AG09309 (cell line): ENCODE results near the genes H3C1 and H2AC7.

DNA sequence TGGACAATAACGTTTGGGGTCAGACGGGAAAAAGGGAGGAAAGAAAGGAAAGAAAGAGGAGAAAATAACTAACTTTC, 227 bp downstream of the C6orf62 start:
- RRBS: no CpG with 5 or more reads among the region's 2 CpGs

- RRBS: no CpG with 5 or more reads among the region's 5 CpGs
These were observed 9.3 kb downstream of the RIPOR2 start for GRCh38 chr6:24926361-24926941.

DNA sequence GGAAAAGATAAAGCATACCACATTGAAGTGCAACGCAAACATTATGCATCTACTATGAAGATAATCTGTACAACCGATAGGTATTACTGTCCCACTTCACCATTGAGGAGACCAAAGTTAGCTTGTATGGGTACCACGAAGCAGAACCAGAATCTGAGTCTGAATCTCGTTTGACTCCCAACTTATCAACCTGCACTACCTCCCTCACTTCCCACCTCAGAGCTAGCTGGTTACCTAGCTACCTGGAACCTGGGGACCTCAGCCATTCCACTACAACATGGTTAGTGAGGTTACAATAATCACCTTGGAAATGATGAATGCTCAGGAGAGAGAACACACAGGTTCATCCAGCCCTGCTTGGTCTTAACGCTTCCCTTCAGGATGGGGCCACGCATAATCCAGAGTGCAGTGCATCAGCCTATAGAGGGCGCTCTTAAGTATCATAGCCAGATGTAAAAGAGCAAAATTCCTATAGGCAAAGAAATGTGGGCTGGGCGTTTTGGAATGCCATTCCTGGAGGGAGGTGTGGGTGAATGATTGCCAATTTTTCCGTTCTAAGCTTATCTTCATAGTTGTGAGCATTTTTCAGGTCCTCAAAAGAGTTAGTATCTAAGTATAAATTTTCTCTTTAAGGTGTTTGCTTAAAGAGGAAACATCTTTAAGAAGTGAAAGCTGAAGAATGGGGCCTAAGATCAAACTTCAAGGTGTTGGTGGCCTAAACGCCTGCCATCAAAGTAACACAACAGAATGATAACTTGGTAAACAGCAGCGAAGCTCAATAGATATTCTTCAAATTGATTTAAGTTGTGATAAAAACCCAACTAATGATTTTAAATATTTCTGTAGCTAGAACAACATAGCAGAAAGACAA, 1.9 kb downstream of the RIPOR2 start:
- RRBS: no CpG with 5 or more reads among the region's 11 CpGs

- RRBS: no CpG with 5 or more reads among the region's 21 CpGs
These were observed 91.4 kb upstream of the RIPOR2 start for GRCh38 chr6:25027003-25027622.

GRCh38 chr6:25050068-25050981, 114.6 kb upstream of the RIPOR2 start:
- RRBS: no CpG with 5 or more reads among the region's 13 CpGs

DNA sequence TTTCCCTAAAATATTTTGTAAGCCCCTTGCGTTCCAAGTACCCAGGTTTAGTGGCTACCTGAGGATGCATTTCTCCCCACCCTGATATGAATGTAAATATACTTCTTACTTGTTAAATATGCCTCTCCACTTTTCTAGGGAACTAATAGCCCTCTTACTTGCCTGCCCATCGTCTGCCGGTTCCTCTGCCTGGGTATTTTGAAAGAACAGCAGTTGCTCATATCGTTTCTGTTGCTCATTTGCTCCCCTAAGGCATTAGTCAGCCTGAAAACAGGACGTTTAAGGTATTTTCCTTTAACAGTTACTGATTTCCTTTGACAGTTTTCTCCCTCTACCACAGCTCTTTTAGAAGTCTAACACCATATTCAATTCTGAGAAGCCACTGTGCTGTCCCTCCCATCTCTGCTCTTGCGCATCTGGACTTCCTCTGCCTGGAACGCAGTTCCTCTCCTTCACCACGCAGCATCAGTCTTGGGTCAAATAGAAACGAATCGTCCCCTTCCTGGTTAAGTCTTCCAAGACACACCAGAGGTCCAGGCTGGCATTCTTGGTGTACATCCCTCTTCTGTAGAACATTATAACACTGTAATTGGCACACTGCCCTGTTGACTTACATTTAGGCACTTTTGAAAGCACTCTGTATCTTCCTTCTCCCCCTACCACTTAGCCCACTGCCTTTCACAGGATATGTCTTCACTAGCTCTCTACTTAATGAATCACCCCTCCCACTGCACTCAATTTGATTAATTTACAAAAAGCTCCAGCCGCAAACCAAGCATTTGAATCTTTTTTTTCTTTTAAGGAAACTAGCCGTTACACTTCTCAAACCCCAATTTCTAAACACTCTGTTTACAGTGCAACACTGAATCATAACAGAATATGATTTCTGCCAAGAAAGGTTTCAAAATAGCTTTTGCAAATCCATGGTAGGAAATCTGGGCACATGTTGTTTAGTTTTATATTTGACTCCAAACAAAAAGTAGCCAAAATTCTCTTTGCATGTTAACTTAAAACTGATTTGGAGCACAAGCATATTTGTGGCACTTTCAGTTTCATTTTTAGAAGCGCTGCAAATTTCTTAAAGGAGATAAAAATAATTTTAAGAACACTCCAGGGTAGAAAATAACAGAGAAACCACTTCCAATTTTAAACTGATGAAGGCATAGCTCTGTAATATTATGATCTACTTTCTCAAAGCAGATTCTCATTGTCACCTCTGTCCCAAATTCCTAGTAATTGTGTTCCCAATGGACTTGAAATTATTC, 140.8 kb upstream of the CARMIL1 start:
- RRBS: no CpG with 5 or more reads among the region's 13 CpGs

GRCh38 chr6:25169510-25170355, 109.4 kb upstream of the CARMIL1 start:
- RRBS: no CpG with 5 or more reads among the region's 7 CpGs

DNA sequence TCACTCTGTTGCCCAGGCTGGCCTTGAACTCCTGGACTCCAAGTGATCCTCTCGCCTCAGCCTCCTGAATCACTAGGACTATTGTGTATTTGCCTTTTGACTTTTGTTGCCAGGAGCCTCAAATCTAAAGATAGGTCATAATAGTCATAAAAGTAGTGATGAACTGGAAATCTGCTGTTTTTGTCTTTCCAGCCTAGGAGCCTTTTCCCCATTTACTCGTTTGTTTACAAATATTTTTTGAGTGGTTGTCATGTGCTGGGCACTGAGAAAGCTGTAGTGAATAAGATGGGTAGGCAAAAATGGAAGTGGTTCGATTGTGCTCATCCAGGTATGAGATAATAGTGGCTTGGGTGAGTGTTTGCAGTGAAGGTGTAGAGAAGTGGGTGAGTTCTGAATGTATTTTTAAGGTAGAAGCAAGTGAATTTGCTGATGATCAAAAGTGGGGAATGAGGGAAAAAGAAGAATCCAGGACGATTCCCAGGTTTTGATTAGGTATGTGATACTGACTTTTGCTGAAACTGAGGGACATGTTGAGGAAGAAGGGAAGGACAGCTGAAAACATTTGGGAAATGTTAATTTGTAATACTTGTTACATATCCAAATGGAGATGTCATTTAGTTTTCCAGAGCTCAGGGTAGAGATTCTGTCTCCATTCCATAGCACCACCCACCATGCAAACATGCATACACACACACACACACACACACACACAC, 53.0 kb downstream of the CARMIL1 start:
- RRBS: no CpG with 5 or more reads among the region's 4 CpGs

DNA sequence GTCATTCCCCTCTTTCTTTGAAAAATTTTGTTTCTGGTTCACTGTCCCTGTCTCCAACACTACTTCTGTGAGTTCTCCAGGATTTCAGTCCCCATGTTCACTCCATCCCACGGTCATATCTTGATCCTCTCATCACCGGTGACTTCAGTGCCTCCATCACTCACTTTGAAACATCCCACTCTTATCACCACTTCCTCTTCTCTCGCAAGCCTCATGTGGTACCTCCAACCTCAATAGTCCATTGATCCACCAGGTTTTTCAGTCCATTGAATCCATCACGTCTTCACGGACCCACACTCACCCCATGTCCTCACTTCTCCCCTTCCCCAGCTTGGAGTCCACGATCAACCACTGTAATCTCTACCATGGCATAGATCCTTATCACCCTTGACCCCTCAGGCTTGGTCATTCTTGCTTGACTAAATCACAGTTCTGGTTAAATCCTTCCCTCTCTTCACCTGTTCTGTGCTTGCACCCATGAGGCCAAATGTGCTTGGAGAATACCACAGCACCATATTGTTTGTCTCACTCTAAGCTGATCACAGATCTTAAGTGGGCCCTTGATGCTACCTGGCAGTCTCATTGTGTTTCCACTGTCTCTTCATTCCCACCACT, 64.9 kb downstream of the CARMIL1 start:
- RRBS: no CpG with 5 or more reads among the region's 6 CpGs

DNA sequence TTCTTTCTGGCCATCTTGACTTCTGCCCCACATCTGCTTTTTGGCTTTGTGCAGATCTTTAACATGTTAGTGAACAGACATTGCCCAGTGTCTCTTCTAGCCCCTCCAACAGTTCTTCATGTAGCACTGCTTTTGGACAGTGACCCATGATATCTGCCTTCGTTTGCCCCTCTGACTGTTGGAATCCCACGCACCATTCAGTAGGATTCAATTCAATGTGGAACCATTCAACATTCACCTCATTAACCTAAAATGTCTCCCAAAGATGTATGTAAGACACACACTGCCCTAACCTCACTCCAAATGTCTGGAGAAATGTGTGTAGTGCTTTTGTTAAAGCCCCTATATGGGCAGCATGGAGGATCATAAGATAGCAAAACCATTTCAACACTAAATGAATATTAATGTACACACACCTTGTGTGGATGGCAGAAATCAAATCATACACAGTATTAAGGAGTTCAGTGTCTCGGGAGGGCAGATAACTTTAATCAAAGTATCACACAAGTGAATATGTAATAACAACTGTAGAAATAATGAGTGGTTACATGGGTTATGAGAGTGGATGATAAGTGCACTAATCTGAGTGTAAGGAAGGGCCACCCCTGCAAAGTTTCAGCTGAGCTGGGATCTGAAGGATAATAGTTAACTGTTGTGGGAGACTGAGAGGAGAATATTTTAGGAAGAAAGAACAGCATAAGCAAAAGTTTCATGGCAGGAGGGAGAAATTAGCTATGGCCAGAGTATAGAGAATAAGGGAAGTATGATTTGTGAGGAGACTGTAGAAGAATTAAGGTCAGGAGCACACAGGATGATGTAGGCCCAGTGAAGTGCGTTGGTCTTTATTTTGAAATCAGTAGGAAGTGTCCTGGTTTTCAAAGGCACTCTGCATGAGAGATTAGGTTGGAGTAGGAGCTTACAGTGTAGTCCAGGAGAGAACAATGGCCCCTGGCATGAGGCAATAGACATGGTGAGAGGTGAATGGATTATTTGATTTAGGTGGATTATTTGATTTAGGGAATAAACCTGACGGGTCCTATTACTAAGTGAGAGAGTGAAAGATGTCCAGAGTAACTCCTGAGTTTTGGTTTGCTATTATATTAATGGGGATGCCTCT, 25.6 kb downstream of the SLC17A4 start:
- RRBS: no CpG with 5 or more reads among the region's 5 CpGs

GRCh38 chr6:26019785-26020070, 523 bp upstream of the H3C1 start:
- RRBS: no CpG with 5 or more reads among the region's 4 CpGs

DNA sequence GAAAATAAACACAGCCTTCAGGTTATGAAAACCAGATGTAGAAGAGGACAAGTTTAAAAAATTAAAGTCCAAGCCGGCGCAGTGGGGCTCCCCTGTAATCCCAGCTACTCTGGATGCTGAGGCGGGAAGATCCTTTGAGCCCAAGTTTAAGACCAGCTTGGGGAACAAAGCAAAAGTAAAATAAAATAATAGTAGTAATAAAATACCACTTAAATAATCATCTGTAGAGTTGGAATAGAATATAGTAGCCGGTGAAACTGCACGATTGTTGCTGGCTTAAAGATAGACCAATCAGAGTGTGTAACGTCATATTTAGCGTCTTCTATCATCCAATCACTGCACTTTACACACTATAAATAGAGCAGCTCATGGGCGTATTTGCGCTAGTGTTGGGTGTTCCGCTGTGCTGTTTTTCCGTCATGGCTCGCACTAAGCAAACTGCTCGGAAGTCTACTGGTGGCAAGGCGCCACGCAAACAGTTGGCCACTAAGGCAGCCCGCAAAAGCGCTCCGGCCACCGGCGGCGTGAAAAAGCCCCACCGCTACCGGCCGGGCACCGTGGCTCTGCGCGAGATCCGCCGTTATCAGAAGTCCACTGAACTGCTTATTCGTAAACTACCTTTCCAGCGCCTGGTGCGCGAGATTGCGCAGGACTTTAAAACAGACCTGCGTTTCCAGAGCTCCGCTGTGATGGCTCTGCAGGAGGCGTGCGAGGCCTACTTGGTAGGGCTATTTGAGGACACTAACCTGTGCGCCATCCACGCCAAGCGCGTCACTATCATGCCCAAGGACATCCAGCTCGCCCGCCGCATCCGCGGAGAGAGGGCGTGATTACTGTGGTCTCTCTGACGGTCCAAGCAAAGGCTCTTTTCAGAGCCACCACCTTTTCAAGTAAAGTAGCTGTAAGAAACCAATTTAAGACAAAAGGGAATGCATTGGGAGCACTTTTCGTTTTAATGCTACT, at the start of gene H3C1:
Gene H3C1 (plus strand): TSS at position 381 of the 963 bp plus-strand sequence.
- RRBS: 20% methylated on average over 2 of the region's 50 CpGs

DNA sequence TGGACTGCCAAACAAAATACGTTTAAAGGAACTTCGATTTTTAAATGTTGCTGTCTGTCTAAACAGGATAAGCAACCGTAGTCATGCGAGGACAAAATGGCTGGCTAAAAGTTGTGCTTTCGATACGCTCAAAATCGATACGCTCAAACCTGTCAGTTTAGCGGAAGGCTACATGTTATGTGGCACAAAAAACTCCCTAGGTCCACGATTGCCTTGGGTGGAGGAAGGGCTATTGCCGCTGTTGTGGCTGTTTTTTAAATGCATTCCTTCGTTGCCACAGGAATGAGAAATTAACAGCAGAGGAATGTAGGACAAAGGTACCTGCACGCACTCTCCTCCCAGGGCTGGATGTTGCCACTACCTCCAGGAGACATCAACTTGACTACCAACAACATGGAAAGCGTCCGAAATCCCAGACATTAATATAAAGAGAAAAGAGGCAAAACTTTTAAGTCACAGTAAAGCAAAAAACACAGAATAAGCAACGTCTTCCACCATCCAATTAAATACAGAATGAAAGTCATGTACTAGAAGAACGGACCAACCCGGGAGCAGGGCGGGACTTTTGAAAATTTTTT, 1.3 kb downstream of the H1-2 start:
- RRBS: no CpG with 5 or more reads among the region's 19 CpGs

GRCh38 chr6:26131619-26132718, 8.0 kb downstream of the H2AC6 start:
- RRBS: no CpG with 5 or more reads among the region's 9 CpGs

DNA sequence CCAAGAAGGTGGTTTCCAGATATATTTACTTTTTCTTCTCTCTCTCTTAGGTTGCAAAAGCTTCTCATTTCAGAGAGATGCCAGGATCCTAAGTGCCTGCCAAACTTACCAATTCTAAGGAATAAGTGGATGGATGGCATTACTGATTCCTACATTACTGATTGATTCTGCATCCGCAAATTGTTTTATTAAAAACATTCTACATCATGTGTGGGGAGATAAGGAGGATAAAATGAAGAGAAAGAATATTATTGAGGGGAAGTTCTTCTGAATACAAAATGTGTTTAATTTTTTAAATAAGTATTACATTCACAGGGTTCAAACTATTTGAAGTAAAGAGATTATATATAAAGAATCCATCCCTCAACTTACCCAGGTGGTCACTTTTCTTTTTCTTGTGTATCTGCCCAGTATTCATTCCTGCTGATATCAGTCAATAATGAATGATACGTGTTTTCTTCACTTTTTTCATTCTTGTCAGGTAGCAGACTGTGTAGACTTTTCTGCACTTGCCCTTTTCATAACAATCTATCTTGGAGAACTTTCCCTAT, 14.1 kb downstream of the H2AC6 start:
- RRBS: no CpG with 5 or more reads among the region's 2 CpGs

GRCh38 chr6:26198701-26199398, at the start of gene H2AC7:
Gene H2AC7 (minus strand): TSS chr6:26199293.
- RRBS: 1% methylated on average over 12 of the region's 39 CpGs

GRCh38 chr6:26205899-26206617, 1.6 kb downstream of the H4C5 start:
- RRBS: no CpG with 5 or more reads among the region's 11 CpGs

- RRBS: no CpG with 5 or more reads among the region's 2 CpGs
These were observed 2.2 kb downstream of the H2AC8 start for GRCh38 chr6:26218824-26219365.

DNA sequence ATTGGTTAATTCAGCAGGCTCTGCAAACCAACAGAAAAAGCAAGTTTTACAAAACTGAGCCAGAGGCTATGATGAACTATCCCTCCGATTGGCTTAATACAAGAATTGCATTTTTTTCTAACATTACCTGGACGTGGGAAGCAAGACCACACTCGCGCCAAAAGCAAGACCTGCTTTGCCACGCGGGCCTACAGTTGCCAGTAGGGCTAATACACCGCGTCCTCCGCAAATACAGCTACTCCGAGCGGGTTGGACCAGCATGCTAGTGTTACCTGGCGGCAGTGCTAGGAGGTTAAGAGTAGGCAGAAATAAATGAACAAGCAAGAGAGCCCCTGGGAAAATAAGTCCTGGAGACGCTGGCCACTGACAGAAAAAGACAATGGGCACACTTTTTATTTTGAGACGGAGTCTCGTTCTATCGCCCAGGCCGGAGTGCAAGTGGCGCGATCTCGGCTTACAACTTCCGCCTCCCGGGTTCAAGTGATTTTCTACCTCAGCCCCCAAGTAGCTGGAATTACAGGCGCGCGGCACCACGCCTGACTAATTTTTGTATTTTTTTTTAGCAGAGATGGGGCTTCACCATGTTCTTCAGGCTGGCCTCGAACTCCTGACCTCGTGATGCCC, 1.7 kb downstream of the H1-3 start:
- RRBS: no CpG with 5 or more reads among the region's 28 CpGs